SK-N-DZ (cell line): ENCODE measurements around the genes TAF5L and GALNT2.

DNA sequence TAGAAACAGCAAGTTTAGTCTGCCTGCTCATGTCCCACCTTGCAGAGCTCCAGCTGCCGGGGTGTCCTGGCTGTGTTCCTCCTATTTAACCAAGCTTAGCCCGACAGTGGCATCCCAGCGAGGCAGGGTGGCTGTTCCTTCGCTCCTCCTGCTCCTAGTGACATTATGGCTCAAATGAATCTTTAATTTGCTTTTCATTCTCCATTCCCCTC, 138.0 kb downstream of the RHOU start:
RAMPAGE:
- cytosol, long total RNA: no peak
- nucleus, long total RNA: no peak

DNA sequence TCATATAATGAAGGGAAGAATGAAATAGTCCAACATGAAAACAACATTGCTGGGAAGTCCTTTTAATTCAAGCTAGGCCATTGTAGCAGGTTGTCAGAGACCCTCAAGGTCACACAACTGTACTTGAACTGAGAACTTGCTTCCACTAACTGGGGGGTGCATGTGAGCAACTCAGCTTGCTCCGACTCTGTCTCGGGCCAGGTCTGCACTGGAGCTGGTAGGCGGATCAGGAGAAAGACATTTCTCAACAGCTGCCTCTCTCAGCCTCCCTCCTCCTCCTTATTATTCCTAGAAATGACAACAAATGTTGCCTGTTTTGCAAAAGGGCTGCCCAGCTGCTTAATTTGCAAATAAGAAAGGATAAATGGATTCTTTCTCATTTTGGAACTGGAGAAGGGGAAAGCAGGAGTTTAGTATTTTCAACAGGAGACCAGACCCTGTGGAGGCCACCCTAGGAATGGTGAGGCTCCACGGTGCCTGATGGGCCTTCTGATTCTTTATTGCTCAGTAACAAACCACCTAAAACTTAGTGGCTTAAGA, 140.5 kb downstream of the RHOU start:
RAMPAGE:
- cytosol, long total RNA: no peak
- nucleus, long total RNA: no peak

DNA sequence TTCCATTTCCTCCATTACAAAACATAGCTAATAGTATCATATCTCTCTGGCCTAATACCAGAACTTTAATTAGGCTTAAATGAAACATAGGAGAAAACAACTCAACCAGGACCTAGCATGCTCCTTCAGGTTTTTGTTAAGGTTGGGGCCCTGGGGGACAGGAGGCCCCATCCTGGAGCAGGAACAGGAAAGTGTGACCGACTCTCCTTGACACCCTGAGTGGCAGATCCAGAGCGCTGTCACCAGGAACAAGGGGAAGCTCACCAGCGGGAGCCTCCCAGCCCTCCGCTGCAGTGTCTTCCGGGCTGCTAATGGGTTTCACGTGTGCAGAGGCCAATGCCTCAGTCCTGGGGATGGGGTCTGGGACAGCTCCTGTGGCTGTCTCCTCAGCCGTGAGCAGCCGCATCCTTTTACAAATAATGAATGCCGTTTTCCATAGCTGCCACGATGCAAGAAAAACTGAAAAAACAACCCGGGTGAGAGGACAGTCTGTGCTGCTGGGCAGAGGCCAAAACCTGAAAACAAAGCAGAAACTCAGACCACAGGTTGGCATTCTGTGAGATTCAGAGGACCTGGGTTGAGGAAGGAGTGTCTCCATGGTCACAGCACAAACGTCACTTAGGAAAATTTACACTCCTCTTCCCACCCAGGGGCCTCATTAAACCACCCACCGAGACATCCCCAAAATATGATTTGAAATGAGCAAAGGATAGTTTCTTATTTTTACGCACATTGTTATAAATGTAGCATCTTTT, 212.2 kb upstream of the RAB4A start:
RAMPAGE:
- cytosol, long total RNA: no peak
- nucleus, long total RNA: no peak

GRCh38 chr1:229102960-229103526, 167.9 kb upstream of the RAB4A start:
RAMPAGE:
- cytosol, long total RNA: no peak
- nucleus, long total RNA: no peak

DNA sequence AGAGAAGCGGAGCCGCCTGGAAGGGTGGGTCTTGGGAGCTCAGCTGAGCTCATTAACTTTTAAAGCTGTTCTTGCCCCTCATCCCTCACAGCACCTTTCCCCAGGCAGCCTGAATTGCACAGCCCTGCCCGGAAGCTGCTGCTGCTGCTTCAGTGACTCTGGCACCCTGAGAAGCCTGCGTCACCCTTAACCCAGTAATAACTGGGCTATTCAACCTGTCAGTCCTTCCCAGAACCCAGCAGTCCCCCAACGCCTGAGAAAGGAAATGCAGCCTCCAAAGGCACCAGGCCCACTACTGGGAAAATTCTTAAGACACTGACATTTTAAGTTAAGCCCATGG, 162.0 kb upstream of the RAB4A start:
RAMPAGE:
- cytosol, long total RNA: no peak
- nucleus, long total RNA: no peak

DNA sequence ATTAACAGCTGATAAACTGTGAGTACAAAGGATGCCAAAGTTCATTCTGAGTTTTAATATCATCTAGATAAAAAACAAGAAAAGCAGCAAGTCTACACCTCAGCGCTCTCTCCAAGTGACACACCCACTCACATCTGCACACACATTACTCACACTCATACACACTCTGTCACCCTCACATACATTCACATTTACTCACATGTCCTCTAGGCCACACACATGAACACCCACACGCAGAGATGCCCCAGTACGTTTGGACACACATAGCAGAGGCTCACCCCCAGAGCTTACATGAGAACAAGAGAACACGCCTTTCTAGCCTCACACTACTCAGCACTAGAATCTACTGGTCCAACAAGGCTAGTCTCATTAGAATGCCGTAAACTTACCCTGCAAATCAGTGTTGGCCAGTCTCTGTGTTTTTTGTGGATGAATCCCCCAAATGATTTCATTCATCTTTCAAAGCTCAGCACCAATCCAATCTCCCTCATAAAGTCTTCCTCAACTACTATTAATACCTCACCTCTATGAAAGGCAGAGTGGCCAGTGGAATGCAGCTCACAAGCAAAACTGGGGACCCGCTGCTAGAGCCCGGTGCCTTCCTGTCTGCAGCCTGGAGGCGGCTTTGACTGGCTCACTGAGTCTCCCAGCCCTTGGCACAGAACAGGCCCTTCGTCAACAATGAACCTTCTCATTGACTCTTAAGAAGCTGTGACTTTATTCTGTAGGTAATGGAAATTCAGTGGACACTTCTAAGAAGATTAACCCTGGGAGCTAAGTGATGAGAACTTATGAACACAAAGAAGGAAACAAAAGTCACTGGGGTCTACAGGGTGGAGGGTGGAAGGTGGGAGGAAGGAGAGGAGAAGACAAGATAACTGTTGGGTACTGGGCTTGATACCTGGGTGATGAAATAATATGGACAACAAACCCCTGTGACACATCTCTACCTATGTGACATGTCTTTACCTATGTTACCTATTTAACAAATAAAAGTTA, 87.0 kb upstream of the RAB4A start:
RAMPAGE:
- cytosol, long total RNA: no peak
- nucleus, long total RNA: no peak

DNA sequence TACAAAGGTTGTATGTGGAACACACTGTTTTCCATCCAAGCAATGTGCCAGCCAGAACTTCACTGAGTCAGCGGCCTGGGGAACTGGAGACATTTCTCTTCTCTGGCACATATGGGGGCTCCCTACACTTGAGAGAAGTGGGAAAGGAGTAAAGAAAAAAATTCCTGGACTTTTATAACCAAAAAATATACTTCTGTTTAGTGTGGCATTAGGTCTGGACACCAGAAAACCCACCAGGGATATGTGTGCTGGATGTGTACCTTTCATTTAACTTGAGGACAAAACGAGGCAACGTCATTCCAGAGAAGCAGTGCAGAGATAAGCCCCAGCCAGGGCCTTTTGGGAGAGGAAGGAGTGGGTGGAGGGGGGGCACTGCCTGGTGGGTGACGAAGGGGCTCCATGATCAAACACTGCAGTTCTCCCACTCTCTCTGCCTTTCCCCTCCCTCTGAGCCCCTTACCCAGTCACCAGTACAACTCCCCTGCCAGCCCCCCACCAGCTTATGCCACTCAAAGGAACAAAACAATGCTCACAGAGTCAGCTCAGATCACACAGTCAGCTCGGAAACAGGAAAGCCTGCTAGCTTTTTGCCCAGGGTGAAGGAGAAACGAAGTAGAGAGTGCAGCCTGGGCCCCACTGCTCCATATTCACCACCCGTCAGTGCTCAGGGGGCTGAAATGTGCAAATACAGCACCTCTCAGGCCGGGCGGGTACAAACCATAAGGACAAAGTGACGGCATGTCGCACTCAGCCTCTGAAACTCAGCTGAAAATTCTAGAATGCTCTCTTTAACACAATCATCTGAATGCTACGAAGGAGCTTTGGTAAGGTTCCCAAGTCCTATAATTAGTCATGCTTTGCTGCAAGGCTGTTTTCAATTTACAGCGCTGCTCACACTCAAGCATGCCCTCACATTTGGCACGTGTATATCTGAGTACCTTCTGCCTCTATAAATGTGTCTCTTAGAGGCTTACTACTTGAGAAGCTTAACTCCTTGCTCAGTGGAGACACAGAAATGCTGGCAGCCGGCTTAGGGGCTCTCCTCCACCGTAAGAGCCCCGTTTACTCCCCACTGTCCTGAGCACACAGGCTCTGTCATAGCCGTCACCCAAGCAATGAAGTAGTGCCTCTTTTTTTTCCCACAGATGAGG, 65.9 kb upstream of the RAB4A start:
RAMPAGE:
- cytosol, long total RNA: no peak
- nucleus, long total RNA: no peak

GRCh38 chr1:229499464-229500241, 8.5 kb downstream of the NUP133 start:
RAMPAGE:
- cytosol, long total RNA: no peak
- nucleus, long total RNA: no peak

RAMPAGE:
- cytosol, long total RNA: no peak
- nucleus, long total RNA: no peak
Measured at GRCh38 chr1:229563623-229564081, 5.1 kb upstream of the ABCB10 start.

DNA sequence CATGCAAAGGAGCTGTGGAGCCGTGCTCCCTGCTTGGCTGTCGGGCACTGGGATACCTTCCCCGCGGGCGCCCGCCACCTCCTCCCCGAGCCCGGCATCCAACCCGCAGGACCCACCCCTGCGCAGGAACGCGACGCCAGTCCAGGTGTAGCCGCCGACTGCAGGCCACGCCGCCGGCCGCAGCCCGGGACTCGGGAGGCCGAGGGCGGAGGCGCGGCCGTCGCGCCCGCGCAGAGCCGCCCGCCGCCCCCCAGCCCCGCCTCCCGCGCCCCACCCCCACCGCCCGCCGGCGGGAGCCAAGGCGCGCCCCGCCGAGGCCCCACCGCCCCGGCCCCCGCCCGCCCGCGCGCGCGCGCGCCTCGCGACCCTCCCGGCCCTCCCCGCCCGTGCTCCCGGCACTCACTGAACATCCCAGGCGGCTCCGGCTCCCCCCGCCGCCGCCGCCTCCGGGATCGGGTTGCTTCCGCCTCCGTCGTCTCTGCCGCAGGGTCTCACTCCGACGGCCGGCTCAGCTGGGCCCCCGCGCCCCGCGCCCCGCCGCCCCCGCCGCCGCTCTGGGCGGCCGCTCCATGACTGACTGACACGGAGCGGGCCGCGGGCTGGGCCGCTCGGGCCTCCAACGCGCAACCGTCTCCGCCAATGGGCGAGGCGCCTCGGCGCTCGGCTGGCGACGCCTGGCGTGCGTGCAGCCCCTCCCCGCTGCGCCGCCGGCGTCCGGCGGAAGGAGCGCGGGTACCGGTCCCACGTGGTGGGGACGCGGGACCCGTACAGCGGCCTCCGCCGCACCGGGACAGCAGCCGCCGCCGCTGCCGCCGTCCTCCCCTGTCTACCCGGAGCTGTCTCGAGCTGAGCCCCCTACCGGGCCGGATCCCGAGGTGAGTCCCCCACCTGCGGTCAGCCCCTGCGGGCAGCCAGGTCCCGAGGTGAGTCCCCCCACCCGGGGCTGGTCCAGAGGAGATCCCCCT, at the start of gene TAF5L:
TSS of gene TAF5L (minus strand) at position 641 of the 965 bp plus-strand sequence.
RAMPAGE:
- cytosol, long total RNA: start-site peak on the plus strand centred at position 729 of the sequence, 45 bp wide, 149 and 73 reads in 2 replicates
- nucleus, long total RNA: no peak

DNA sequence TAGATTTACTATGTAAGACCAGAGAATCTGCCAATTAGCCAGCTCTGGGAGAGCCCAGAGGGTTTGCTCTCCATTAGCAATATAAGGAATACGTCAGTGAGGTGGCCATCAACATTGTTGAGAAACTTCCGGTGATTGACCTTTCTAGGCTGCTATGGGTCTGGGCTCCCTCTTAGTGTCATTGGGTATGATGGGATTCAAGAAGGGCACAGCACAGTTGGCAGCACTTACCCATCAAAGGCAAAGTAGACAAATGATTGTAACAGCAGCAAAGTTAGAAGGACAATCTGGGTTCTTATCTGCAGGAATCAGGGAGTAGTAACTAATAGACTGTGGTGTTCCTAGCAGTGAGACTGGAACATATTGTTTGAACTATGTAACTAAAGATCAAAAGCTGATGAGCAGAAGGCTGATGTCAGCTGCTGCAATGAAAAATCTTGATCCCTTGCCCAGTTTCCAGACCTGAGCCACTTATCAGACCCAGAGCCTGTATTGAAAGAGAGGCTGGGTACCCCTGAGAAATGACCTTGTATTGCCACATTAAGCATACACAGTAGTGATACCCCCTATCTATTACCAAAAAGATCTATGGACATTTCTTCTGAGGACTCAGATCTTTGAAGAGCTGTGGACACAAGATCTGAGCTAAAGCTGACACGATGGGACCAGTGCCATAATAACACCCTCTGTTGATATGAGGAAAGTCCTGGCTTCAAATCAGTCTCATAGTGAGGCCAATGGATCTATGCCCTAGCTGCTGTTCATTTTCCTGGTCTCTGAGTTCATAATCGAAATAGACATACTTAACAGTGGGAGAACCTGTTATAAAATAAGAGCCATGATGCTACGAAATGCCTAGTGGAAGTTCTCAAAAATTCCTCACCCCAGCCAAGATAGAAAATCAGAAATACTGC, 178.0 kb upstream of the GALNT2 start:
RAMPAGE:
- cytosol, long total RNA: no peak
- nucleus, long total RNA: no peak

RAMPAGE:
- cytosol, long total RNA: no peak
- nucleus, long total RNA: no peak
Measured at GRCh38 chr1:230066323-230067431, at the start of gene GALNT2. TSS of gene GALNT2 (plus strand) at chr1:230067238.

DNA sequence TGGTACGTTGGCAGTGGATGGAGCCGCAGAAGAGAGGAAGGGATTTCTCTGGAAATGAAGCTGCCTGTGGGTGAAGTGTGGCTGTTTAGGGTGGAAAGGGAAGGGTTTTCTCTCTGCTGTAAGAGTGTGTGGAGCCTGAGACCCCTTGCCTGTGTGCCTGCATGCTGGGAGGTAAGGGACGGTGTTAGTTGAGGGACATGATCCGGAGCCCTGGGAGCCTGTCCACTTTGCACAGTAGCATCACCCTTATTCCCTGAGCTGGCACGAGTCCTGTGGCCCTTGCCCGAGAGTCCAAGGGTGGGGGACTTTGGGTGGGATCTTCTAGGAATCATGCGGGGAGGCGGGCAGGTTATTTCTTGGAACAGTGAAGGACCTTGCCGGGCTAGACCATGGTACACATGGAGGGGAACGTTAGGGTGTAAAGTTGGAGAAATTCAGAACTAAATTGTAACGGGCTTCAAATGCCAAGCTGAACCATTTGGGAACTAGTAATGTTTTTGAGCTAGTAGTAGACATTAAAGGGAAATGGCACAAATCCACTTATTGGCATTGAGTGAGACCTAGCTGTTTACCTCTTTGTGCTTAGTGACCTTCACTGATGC, 3.4 kb downstream of the GALNT2 start:
RAMPAGE:
- cytosol, long total RNA: no peak
- nucleus, long total RNA: no peak

GRCh38 chr1:230113161-230113814, 46.2 kb downstream of the GALNT2 start:
RAMPAGE:
- cytosol, long total RNA: no peak
- nucleus, long total RNA: no peak

RAMPAGE:
- cytosol, long total RNA: no peak
- nucleus, long total RNA: no peak
Measured at GRCh38 chr1:230186971-230187248, 119.9 kb downstream of the GALNT2 start.

DNA sequence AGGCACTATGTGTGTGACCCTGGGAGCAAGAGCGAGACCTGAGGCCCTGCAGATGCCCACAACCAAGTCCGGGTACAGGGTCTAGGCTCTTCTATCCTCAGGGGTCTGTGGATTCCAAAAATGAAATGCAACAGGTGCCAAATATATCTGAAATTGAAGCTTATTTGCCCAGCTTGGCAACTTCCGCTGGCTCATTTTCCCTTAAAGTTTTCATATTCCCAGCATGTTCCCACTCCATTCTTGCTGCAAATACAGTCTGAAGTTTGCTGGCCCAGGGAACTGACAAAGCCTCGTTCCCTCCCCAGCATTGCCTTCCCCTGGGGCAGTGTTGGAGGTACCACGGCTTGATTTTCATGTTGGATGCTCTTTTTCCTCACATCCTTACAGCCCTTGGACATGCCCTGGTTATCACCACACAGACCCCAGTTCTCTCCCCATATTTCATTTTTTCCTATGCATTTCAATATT, 177.6 kb downstream of the PGBD5 start:
RAMPAGE:
- cytosol, long total RNA: no peak
- nucleus, long total RNA: no peak

DNA sequence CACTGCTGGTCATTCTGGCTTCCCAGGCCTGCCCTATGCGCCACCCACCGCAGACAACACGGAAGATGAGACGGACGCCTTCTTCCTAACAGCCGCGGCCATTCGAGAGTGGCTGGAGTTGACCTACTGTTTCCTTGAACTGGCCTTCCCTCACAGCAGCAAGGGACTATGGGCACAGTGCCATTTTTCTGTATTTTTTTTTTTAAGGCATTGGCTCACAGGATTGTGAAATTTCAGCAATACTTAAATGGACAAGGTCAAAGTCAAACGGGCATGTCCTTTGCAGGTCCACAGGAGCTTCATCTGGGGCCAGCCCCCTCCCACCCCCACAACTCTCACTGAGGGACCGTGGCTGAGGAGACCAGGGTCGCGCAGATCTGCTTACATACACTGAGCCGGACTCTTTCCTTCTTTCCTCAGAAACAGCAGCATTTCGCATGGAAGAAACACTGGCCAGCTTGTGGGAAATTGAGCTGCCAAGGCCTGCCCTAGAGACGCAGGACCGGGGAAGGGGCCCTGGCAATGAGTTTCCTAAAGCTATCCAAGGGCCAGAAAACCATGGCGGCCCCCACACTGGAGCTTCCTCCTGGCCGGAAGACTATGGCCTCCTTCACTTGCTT, 99.0 kb downstream of the PGBD5 start:
RAMPAGE:
- cytosol, long total RNA: no peak
- nucleus, long total RNA: no peak

DNA sequence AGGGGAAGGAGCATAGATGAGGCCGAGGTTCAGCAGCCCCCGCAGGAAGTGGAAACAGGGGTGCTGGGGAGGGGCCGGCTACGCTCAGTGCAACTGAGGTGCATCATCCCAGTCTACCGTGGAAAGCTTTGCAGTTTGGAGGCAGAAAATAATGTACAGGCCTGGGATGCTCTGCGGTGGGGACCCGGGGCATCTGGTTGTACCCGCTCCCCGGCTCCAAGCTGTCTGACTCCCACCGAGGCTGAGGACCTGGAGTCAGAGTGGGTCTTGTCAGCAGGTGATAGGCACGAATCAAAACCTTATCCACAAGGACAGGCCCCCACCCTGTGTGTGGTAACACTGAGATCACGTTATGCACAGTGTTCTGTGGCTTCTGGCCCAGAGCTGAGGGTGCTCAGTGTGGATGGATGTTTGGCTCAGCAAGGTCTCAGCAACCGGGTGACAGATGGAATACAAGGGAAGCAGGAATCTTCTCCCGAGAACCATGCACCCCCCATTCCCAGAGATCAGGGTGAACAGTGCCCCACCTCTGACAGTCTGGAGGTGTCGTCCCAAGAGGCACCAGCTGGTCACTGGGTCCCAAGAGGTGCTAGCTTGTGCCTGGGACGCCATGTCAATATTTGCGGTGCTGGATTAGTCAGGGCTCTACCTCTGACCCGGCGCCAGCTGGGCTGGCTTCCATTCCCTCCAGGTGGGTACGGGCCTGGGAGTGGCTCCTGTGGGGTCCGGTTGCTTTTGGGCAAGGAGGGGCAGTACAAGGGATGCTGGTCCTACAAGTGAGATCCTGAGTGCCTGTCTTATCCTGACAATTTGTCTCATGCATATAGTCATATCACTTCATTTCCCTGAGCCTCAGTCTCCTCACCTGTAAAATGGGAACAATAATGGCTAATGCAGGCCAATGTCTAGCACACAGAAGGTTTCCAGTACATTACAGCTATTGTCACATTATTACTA, 815 bp downstream of the CAPN9 start:
RAMPAGE:
- cytosol, long total RNA: no peak
- nucleus, long total RNA: no peak

DNA sequence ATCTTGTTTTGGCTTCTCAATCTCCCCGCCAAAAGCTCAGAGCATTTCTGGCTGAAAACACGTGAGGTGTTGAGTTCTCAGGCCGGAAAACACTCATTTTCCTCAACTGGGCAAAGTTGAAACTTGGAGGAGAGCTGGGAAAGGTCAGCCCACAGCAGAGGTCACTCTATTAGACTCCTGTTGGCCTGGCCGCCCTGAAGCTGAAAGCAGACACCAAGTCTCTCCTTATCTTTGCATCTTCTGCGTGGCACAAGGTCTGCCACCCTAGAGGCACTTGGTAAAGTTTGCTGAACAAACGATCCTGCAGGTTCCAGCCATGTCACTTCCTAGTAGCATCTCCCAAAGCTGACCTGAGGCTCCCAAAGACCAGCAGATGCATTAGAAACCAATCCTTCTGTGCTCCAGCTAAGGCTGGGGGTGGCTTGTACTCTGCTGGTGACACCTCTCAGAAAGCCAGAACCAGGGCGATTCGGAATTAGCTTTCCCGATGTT, 10.9 kb downstream of the CAPN9 start:
RAMPAGE:
- cytosol, long total RNA: no peak
- nucleus, long total RNA: no peak

RAMPAGE:
- cytosol, long total RNA: no peak
- nucleus, long total RNA: no peak
Measured at GRCh38 chr1:230824183-230824576, 44.1 kb downstream of the C1orf198 start.